ENCODE data around the genes RFPL3 and RTCB.

DNA sequence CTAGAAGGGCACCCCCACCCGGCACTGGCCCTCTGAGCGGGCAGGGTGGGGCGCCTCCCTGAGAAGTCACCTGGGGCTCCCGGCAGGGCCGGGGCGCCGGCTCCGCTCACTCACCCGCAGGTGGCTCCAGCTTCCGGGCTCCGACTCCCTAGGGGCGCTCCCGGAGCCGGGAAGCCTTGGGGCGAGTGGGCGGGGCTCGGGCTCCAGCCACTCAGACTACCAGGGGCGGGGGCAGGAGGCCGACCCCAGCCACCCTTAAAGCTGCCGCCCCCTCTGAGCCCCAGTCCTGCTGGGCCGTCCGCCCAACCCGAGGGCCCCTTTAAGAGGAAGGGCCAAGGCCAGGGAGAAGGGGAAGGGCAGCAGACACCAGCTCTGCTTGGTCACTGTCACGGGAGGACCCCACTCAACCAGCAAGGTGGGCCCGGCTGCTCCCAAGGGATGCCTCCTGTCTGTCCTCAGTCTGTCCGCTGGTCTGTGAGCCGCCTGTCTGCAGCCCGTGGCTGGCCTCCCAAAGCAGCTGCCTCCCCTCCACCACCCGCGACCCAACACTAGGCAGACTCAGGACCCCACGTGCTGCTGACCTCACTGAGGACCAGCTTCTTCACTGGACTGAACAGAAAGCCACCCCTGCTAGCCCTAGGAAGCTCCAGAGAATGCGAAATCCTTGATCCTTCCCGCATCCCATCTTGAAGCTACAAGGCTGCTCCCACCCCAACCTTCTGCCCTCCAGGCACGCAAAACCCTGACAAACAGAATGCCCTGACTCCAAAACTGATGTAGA is 31.1 kb downstream of the PISD start:
- PRO-cap, result bidirectional peak, plus-strand start at position 283 of the sequence, minus-strand start at position 146 of the sequence

- PRO-cap, result no peak
Observed at GRCh38 chr22:31754231-31755221, 707 bp downstream of the DEPDC5 start.

DNA sequence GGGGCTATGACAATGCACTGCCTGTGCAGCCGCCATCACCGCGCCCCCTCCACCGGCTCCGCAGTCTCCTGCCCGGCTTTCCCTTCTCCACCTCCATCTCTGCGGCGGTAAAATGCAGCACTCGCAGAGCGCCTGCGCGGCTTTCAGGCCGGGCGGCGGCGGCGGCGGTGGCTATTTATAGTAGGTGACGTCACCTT is 256 bp upstream of the YWHAH start:
- PRO-cap, result bidirectional peak, plus-strand start outside the sequence, minus-strand start at position 101 of the sequence

GRCh38 chr22:31956252-31957396 is 12.3 kb downstream of the YWHAH start:
- PRO-cap, result no peak

DNA sequence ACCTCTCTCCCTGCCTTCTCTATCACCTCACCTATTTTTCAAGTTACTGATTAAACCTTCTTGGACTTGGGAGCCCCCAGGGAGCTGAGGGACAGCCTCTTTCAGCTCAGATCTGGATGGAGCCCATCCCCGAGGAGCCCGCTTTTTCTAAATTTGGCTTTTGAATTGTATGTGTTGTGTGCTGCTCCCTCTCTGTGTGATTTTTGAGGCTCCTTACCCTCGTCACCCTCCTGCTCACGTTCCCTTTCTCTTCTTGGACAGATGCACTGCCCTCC is 31.1 kb downstream of the SLC5A1 start:
- PRO-cap, result no peak

DNA sequence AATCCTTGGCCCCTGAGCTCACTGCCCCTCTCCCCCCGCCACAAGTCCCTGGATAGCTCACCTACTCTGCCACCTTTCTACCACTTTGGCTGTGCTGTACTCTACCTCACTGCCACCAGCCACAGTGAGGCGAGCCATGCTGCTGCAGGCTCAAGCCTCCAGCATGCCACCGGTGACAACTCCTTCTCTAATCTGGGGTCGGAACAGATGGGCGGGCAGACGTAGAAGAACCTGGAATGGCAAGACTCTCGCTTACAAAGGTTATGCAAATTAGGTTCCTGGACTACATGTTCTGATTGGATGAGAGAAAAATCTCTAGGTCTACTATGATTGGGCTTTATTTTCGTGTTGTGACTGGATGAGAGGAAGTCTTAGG is 37.7 kb downstream of the C22orf42 start:
- PRO-cap, result no peak

DNA sequence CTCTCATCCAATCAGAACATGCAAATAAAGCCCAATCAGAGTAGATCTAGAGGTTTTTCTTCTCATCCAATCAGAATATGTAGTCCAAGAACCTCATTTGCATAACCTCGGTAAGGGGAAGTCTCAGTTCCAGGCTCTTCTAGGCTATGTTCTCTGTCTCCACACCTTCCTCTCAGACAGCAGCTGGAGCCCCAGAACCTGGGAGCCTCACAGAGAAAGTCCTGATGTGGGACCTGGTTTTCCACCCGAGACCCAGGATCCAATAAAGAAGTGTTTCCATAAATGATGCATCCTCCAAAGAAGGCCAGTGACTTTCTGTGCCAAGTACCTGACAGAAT is 2.5 kb upstream of the RFPL3 start:
- PRO-cap, result no peak

DNA sequence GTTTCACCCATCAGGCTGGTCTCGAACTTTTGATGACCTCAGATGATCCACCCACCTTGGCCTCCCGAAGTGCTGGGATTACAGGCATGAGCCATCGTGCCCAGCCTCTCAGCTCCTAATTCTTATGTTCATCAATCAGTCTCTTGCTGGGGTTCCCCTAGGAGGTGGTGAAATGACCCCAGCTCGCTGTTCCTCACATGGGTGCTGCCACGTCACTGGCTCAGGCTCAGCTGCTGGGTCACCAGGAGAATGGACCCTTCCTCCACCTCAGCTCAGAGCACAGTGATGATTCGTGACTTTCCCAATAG is at the start of gene RFPL3:
Gene RFPL3, plus strand, starts transcription at position 207 of the 308 bp plus-strand sequence.
- PRO-cap, result no peak

- PRO-cap, result unidirectional peak, minus-strand start at chr22:32412241
Observed at GRCh38 chr22:32411318-32412387, at the start of gene RTCB. Gene RTCB (minus strand): TSS chr22:32412247.

- PRO-cap, result bidirectional peak, plus-strand start at chr22:32475663, minus-strand start at chr22:32475637
Observed at GRCh38 chr22:32475487-32476129, 997 bp downstream of the FBXO7 start.

DNA sequence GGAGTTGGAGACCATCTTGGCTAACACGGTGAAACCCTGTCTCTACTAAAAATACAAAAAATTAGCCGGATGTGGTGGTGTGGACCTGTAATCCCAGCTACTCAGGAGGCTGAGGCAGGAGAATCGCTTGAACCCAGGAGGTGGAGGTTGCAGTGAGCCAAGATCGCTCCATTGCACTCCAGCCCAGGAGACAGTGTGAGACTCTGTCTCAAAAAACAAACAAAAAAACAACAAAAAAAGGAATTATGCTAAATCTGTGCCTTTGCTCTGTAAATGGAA is 21.6 kb downstream of the FBXO7 start:
- PRO-cap, result no peak

- PRO-cap, result no peak
Observed at GRCh38 chr22:32512497-32513128, 38.0 kb downstream of the FBXO7 start.

DNA sequence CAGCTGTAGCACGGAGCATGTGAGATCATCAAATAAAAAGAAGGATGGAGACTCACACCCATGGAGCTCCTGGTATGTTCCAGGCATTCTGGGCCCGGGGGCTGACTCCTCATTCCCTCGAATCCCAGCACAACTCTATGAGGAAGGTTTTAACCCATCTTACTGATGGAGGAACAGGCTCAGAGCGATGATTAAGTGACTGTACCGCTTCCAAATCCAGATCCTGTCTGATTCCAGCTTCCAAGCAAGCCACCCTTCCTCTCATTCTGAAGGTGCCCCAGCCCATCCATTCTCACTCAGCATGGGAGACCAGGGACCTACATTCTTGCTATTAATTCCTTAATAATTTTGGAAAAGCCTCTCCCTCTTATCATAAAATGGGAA is 60.3 kb downstream of the FBXO7 start:
- PRO-cap, result no peak

DNA sequence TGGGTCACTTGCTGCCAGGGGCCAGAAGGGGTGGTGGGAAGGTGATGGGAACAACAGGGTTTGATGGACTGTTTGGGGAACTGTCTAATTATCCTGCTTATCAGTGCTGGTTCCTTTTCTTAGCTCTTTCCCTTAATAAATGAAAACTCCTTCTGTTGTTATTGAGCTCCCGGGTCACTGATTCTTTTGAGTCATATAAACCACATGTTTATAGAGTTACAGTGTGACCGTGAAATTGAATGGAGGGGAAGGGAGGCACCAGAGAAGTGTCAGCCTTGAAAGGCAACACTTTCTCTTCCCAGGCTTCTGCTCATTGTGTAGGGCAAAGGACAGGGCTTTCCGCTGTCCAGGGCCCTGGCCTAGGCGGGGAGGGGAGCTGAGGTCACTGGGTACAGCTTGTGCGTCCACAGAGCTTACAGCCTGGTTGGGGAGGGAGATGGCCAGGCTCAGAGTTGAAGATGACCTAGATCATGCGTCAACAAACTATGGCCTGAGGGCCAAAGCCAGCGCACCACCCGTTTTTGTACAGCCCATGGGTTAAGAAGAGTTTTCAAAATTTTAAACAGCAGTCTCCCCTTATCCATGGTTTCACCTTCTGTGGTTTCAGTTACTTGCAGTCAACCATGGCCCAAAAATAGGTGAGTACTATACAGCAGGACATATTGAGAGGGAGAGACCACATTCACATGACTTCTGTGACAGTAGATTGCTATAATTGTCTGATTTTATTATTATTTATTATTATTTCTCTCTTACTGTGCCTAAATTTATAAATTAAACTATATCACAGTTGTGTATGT is 105.3 kb downstream of the FBXO7 start:
- PRO-cap, result no peak

- PRO-cap, result no peak
Observed at GRCh38 chr22:32619497-32620049, 145.0 kb downstream of the FBXO7 start.

DNA sequence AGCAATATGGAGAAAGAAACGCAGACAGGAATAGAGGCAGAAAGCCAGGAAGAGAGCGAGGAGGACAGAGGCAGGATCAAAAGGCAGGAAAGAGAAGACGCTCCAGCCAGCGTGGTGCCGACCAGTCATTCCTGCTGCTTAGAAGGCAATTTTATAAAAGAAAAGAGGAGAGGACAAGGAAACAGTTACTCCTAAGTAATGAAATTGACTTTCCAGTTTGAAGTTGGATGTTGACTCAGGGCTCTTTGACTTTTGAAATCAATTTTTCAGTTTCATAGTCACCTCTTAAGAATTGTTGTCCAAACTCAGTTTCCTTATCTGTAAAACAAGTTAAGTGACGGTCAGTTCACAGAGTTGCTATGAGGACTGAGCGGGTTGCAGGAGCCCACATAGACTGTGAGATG is 55.7 kb upstream of the TIMP3 start:
- PRO-cap, result no peak

- PRO-cap, result no peak
Observed at GRCh38 chr22:32802876-32803912, 1.7 kb downstream of the TIMP3 start.

DNA sequence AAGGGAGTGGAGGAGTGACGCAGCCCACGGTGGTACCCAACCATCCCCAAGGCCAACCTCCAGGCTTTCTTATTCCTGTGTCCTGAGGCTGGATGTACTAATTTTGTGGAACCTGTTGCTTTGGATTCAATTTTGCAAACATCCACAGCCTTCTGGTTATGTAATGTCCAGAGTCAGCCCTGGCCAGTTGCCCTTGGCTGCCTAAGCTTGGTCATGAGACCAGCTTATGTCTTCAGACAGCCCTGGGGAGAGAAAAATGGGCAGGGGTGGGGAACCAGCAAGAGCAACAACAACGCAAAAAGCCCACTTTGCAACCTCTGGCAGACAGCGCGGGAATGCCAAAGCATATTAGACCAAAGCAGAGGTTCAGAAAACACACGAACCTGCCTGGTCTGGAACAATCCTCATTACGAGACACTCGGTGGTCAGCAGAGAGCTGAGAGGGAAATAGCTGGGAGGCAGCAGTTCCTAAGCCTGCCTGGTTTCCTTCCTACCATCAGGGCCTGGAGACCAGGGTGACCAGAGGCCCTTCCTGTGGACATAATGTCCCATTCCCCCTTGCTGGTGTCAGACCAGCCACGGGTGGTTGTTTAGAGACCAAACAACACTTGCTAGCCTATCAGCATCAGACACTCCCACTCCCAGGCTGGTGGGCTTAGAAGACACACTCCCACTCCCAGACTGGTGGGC is 49.5 kb downstream of the TIMP3 start:
- PRO-cap, result no peak

- PRO-cap, result no peak
Observed at GRCh38 chr22:32852083-32853349, 51.0 kb downstream of the TIMP3 start.

- PRO-cap, result unidirectional peak, plus-strand start at chr22:32854792
Observed at GRCh38 chr22:32854096-32855047, 52.9 kb downstream of the TIMP3 start.